Skeletal muscle cell (primary cell): ENCODE measurements around a stretch of chr9.

DNA sequence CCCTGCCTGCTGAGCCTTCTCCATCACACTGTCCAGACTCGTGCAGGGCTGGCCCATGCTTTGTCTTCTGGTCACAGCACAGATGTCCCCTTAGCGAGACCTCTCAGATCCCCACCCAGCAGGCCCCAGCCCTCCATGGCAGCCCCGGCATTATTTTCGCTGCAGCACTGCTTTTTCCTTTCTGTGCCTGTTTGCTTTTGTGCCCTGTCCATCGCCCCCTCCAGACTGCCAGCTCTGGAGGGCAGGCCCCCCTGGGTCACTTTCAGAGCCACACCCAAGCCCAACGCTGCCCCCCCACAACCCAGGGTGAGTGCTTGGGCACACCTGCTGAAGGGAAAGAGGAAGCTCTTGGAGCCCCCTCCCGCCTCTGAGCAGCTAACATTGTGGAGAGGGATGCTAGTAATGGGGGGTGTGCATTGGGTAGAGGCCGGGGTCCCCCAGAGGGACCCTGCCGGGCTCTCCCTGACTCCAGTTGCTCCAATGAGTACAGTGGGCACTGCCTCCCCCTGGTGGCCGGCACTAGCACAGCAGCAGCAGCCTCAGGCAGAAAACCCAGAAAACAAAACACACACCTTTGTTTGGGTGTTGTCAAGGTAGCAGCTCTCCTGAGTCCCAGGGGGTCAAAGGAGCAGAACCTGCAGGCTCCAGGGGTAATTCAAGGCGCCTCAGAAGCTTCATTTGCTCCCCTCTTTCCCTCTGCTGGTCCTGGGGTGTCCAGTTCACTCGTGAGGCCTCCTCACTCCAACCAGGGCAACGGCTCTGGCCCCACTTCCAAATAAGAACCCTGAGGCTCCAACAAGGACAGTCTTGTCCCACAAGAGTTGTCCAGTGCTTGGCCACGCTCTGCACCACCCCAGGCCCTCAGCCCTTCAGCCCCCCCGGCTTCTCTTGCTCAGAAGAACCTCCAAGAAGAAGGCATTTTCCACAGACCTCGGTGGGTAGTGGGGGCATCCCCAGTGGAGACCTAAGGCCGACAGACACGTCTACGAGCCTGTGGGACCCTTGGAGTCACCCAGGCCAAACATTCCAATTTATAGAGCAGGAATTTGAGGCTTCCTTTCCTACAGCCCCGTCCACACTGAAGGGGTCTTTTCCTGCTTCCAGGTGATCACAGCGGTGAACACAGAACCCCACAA, 16.2 kb downstream of the GBGT1 start:
- RRBS, result 2% methylated on average over 2 of the region's 21 CpGs

DNA sequence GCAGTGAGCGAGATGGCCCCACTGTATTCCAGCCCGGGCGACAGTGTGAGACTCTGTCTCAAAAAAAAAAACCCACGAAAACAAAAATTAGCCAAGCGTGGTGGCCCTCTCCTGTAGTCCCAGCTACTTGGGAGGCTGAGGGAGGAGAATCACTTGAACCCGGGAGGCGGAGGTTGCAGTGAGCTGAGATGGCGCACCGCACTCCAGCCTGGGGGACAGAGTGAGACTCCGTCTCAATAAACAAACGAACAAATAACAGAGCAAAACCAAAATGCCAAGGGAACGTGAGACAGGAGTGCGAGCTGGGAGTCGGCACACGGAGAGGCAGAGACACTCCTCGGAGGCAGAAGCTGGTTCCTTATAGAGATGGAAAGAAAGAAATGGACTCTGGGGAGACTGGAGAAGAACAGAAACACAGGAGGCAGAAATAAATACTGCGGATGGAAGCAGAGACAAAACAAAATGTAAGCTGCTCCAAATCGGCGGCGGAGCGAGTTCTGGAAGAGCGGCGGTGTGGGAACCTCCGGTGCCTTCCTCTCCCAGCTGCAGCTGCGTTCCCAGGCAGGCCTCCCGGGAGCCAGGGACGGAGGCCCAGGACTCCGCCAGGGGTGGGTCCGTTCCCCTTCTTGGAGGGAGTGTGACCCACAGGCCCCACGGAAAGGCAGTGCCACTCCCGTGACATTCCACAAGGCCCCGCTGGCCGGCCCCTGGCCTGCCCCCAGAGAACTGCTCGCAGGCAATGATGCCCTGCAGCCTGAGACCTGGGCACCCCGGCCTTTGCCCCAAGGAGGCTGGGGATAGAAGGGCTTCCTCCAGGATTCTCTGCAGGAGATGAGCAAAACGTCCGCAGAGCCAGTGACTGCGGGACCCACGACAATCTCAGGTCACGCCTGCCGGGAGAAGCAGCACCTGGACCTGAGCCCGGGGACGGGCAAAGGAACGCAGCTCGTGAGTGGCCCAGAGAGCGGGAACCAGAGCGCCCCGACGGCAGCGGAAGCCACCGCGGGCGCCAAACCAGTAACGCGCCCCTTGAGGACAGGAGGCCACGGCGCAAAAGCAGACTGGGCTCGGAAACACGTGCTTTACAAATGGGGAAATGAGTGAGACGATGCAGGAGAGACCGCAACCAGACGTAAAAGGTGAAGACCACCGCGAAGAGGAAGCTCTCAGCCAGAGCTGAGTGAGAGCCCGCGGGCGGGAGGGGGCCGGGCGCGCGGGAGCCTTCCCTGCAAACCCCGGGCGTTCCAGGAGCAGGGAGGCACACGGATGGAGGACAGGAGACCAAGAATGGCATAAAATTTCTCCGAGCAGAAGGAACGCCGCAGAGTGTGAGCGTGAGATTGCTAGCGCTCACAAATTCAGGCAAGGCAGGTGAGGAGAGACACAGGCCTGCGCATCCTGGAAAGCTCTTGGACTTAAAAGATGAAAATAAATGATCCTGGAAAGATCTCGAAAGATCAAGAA, 9.4 kb downstream of the OBP2B start:
- RRBS, result 39% methylated on average over 8 of the region's 81 CpGs

DNA sequence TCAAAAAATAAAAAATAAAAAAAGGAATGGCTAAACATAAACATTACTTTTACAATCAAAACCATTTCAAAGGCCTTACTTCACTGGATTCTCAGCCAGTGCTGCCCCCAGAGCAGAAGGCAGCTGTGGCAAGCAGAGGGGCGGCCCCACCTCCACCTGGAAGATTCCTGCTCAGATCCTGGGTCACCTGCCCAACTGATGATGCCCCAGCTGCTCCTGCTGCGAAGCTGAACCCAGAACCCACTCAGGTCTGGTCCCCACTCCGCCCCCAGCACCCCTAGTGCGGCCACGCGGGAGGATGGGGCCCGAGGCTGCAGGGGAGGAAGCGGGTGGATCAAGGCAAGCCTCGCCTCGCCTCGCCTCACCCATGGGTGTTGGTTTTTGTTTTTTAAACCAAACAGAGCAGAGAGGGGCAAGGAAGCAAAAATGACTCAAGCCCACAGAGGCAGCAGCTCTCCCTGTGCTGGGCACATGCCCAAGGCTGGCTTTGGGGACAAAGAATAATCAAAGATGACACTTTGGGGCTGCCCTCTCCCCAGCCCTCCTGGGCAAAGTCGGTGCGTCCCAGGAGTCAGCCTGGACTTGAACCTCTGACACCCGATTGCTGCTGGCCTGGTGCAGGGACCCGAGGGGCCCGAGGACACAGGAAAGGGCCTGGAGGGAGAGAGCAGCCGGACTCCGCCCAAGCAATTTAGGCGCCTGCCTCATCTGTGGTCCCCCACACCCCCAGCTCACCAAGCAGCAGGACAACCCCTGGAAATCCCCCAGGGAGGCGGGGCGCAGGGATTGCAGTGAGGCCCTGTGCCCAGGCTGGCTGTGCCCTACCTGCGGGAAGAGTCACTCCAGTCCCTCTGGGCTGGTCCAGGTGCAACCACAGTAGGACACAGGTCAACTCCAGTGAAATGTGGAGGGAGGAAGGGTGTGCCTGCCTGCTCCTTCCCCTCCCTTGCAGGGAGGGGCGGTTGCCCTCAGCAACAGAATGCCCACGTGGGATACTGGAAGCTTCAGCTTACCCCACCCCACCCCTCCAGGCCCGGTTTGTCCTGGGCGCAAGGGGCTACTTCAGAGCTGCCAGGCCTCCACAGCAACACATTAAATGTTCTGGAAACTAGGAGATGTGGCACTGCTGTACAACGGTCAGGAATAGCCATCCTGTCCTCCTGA, 43.0 kb upstream of the OBP2B start:
- RRBS, result no CpG with 5 or more reads among the region's 27 CpGs

DNA sequence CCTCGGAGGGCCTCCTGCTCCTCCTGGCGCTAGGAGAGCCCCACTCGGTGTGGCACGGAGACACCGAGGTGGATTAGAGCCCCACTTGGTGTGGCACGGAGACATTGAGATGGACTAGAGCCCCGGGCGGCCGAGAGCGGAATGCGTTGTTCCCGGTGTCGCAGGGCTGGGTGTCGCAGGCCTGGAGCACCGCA, 200 bp downstream of the RPL7A start:
- RRBS, result no CpG with 5 or more reads among the region's 15 CpGs

- RRBS, result no CpG with 5 or more reads among the region's 13 CpGs
Observed at GRCh38 chr9:133387536-133388161, 11.5 kb downstream of the STKLD1 start.

- RRBS, result no CpG with 5 or more reads among the region's 11 CpGs
Observed at GRCh38 chr9:133406071-133406562, 11.7 kb downstream of the REXO4 start.

- RRBS, result 94% methylated on average over 1 of the region's 12 CpGs
Observed at GRCh38 chr9:133539885-133540339, 5.4 kb downstream of the ADAMTSL2 start.

GRCh38 chr9:133558122-133559316, 24.0 kb downstream of the ADAMTSL2 start:
- RRBS, result no CpG with 5 or more reads among the region's 35 CpGs

DNA sequence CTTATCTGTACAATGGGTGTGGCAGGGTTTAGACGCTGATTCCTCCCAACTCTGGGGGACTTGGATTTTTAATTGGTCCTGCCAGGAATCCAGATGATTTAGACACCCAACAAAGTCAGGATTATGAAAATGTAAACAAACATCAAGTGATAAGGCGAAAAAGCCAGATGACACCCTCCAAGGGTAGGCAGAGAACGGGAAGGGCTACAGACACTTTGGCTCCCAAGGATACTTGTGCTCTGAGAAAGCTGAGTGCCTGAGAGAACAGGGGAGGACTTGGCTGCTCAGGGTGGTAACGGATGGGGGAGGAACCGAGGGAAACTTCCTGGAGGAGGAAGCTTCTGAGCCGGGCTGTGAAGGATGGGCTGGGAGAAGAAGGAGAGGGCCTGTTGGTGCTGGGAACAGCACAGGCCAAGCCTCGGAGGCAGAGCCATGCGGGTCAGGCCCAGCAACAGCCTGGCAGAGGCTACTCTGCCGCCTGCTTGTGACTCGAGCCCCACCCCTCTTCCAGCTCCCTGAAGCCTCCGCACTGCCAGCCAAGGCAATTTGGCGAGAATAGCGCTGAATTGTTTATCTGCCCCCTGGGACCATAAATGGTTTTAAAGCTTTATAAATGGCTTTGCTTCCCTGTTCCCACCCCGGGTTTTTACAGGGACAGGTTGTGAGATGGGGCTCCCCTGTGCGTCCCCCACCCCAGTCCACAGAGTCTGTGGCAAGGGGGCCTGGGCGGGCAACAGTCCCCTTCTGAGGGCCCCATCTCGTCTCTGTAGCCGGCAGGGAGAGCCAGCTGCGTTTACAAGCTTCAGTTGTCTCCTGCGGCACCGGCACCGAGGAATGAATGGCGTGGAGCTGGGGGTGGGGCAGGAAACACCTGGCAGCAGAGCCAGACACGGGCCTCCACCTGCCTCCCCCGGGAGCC, 24.6 kb downstream of the FAM163B start:
- RRBS, result 6% methylated on average over 8 of the region's 25 CpGs

GRCh38 chr9:133585906-133586418, 23.2 kb downstream of the FAM163B start:
- RRBS, result no CpG with 5 or more reads among the region's 21 CpGs

- RRBS, result no CpG with 5 or more reads among the region's 14 CpGs
Observed at GRCh38 chr9:133602131-133602680, 7.0 kb downstream of the FAM163B start.

DNA sequence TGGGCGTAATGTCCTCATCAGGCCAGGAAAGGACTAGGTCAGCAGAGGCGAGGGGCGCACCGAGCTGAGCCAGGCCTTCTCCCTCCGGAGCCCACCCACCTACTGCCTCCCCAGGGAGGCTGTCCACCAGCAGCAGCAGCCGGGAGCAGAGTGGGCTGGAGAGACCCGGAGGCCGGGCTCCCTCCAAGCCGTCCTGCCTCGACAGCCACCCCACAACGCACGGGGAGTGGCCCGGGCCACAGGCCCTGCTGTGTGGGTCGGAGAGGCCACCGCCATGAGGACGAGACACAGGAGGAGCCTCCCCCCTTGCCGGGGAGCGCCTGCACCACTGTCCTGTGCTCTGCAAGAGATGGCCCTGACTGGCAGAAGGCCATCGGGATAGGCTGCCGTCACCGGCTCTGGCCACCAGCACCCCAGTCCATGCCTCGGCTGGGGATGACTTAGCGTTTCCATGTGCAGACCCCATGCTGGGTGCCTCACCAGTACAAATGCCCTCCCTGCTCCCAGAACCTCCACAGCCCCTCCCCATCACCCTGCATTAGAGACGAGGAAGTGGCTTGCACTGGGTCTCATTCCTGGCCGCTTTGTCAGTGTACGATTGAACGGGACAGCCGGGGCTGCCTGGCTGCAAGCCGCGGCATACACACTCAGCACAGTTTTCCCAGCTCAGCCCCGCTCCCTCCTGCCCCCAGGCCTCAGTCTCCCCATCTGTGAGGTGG, 26.4 kb downstream of the SARDH start:
- RRBS, result 57% methylated on average over 15 of the region's 31 CpGs

GRCh38 chr9:133797253-133797996, 59.3 kb upstream of the SARDH start:
- RRBS, result no CpG with 5 or more reads among the region's 21 CpGs

- RRBS, result 27% methylated on average over 2 of the region's 24 CpGs
Observed at GRCh38 chr9:133932156-133932777, 59.9 kb downstream of the VAV2 start.

DNA sequence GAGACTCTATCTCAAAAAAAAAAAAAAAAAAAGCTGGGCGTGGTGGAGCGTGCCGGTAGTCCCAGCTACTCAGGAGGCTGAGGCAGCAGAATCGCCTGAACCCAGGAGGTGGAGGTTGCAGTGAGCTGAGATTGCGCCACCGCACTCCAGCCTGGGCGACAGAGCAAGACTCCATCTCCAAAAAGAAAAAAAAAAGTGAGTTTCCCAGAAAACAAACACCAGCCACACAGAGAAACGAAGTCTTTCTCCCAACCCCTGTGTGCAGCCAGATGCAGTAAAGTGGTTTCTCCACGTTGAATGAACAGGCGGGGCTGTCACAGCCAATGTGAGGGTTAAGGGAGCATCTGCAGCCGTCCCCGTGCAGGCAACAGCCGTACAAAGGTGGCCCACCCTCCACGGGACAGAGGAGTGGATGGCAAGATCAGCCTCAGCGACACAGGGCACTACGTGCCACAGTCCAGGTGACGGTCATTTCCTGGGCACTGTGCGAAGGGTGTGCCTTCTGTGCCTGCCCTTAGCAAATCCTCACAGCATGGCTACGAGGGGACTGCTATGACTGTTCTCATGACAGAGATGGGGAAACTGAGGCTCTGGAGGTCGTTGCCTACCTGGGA, 2.5 kb downstream of the VAV2 start:
- RRBS, result no CpG with 5 or more reads among the region's 20 CpGs

DNA sequence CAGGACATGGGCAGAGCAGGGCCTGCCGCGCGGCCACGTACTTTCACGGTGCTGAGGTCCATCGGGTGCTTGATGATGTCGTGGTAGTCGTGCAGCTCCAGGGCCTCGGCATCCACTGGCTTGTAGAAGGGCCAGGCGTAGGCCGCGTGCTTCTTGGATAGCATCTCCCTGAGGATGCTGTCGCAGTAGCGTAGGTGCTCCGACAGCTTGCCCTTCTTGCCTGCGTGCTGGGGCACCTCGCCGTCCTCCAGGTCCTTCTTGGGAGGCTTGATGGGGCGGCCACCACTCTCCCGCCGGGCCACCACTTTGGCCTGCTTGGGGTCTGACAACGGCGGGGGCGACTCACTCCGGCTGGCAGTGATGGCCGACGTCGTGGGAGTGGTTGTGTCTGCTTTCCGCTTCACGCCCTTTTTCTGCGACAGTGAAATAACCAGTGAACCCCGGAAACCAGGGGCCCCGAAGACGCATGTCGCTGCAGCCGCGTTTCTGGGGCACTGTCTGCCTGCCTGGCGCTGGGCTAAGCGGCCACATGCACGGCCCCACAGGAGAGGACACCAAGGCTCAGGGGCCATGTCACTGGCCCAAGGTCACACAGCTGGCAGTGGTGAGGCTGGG, 19.7 kb downstream of the BRD3 start:
- RRBS, result 93% methylated on average over 7 of the region's 40 CpGs

DNA sequence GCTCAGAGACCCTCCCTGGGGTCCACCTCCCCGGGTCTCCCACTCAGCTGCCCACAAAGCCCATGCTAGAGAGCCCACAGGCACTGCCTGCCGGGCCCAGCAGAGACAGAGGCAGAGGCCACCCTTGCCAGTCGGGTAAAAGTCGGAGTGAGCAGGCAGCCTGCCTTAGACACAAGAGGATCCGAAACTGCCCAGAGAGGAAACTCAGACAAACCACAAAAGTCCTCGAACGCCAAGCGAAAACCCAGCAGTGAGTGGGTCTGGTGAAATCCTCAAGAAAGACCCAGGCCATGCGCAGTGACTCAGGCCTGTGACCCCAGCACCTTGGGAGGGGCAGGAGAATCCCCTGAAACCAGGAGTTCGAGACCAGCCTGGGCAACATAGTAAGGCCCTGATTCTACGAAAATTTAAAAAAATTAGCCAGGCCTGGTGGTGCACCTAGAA, 7.8 kb downstream of the BRD3 start:
- RRBS, result 60% methylated on average over 2 of the region's 11 CpGs

GRCh38 chr9:134172456-134172849, 36.6 kb downstream of the WDR5 start:
- RRBS, result 72% methylated on average over 4 of the region's 17 CpGs

- RRBS, result 8% methylated on average over 2 of the region's 16 CpGs
Observed at GRCh38 chr9:134226156-134226586, 90.3 kb downstream of the WDR5 start.

DNA sequence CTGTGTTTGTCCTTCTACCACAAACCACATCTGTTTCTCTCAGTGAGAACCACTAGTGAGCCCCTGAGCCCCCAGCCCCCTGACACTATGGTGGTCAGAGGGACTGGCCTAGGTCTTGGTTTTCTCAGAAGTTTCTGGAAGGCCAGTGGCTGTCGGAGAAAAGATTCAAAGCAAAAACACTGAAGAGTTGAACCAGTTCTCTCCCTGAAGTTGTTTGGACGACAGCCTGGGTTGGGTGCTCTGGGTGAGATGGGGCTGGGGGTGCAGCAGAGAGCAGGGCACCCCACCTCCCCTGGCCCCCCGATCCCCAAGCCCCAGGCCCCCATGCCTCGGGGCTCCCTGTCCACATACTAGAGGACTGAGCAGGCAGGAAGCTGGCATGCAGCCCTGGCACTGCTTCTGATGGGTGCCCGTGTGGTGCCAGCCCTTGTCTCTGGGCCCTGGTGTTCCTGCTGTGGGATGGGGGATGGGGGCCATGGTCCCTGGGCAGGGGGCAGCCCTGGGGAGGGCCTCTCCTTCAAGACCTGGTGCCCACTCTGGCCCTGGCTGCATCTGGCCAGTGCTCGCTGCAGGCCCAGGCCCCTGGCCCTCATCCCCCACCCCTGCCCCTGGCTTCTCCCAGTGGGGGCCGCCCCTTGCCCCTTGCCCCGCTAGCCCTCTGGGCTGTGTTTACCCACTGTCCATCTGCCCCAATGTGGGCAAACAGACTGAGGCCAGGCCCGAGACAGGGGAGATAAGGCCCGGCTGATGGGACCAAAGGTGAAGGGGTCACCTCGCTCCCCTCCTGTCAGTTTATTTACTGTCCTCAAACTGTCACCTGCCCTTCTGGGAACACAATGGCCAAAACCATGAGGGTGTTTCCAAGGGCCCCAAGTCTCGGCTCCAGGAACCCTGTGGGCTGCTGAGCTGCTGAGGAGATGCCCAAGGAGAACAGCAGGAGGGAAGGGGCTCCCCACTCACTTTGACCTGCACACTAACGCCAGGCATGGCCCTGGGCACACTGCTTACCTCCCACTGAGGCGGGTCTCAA, 67.3 kb upstream of the RXRA start:
- RRBS, result no CpG with 5 or more reads among the region's 14 CpGs